ENCODE measurements around a stretch of chr9.

DNA sequence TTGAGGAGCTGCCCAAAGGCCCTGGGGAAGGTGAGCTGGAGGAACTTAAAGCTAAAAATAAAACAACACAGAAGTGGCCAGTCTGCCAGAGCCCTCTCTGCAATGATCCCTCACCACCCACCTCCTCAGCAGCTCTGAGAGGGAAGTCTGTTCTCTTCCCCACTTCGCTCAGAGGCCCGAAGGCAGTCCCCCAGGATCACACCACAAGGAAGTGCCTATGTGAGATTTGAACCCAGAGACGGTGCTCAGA lies 879 bp downstream of the ENG start:
- PRO-cap, 4 experiments = peak in 1 of 4 experiments; most common plus-strand start position 88 of the sequence (in 1); most common minus-strand start position 136 of the sequence (in 1)
- RAMPAGE, long total RNA, 2 experiments = no peak in any of the 2 experiments

GRCh38 chr9:127859980-127860741 lies 5.7 kb upstream of the ENG start:
- PRO-cap, 4 experiments = no peak in any of the 4 experiments
- RAMPAGE, long total RNA, 2 experiments = no peak in any of the 2 experiments

DNA sequence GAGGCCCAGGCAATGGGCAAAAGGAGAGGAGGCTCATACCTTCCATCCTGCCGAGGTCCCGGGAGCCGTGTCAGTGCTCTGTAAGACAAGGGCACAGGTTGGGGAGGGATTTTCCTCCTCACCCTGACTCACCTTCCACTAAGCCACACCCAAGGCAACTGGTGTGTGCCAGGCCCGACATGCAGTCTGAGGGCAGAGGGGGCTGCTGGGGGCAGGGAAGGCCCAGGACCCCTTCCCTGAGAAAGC lies 3.0 kb downstream of the AK1 start:
- PRO-cap, 4 experiments = peak in 1 of 4 experiments; most common minus-strand start position 72 of the sequence (in 1)
- RAMPAGE, long total RNA, 2 experiments = no peak in any of the 2 experiments

GRCh38 chr9:127874818-127875327 lies 2.6 kb downstream of the AK1 start:
- PRO-cap, 4 experiments = no peak in any of the 4 experiments
- RAMPAGE, long total RNA, 2 experiments = no peak in any of the 2 experiments

DNA sequence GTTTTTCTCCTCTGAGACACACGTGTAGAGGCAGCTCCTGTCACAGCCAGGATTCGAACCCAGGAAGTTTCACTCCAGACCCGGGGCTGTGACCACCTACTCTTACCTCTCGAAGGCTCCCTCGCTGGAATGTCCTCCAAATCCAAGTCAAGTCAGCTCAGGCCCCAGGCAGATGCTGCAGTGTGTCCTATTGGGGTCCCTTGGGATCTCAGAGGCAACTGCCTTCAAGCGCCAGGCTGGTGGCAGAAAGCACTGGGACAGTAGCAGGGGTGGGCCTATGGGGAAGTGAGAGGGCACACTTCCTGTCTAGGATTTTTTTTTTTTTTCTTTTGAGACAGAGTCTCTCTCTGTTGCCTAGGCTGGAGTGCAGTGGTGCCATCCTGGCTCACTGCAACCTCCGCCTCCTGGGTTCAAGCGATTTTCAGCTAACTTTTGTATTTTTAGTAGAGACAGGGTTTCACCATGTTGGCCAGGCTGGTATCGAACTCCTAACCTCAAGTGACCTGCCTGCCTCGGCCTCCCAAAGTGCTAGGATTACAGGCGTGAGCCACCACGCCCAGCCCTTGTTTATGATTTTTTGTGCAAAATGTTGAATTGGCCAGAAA lies 876 bp upstream of the ST6GALNAC4 start:
- PRO-cap, 4 experiments = no peak in any of the 4 experiments
- RAMPAGE, long total RNA, 2 experiments = no peak in any of the 2 experiments

- PRO-cap, 4 experiments = no peak in any of the 4 experiments
- RAMPAGE, long total RNA, 2 experiments = no peak in any of the 2 experiments
Measured at GRCh38 chr9:127928110-127929077, 2.2 kb downstream of the PIP5KL1 start.

DNA sequence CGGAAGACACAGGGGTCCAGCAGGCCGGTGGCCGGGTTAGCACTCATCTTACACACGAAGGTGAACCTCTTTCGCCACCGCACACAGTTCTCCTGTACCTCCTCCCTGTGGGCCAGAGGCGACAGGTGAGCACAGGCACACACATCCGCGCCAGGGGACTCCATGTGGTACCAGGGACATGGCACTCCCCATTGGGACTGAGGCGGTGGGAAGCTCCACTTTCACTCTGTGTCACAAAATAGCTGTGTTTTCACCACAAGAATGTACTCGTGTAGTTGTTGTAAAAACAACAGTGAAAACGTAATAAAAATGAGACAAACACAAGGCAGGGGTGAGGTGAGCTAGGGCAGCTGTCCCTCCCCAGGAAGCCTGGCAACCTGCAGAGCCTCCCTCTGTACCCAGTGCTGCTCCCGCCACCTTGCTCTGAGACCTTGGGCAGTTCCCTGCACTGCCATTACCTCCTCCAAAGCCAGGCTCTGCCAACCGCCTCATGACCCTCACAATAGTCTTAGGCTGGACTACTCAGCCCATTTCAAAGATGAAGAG lies 16.2 kb upstream of the DPM2 start:
- PRO-cap, 4 experiments = no peak in any of the 4 experiments
- RAMPAGE, long total RNA, 2 experiments = no peak in any of the 2 experiments

- PRO-cap, 4 experiments = no peak in any of the 4 experiments
- RAMPAGE, long total RNA, 2 experiments = no peak in any of the 2 experiments
Measured at GRCh38 chr9:127969867-127970246, 10.9 kb downstream of the EEIG1 start.

DNA sequence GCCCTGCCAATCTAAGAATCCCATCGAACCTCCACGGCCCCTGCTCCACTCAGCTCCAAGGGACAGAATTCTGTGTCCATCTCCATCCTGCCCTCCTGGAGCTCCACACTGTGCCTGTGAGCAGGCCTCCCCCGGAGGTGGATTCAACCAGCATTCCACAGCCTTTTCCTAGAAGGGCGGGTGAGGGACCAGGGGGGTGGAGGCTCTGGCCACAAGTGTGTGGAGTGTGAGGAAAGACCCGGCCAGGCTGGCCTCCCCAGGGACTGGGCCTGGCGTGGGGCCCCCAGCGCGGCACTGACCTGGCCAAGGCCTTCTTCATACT lies 5.9 kb downstream of the EEIG1 start:
- PRO-cap, 4 experiments = no peak in any of the 4 experiments
- RAMPAGE, long total RNA, 2 experiments = no peak in any of the 2 experiments

DNA sequence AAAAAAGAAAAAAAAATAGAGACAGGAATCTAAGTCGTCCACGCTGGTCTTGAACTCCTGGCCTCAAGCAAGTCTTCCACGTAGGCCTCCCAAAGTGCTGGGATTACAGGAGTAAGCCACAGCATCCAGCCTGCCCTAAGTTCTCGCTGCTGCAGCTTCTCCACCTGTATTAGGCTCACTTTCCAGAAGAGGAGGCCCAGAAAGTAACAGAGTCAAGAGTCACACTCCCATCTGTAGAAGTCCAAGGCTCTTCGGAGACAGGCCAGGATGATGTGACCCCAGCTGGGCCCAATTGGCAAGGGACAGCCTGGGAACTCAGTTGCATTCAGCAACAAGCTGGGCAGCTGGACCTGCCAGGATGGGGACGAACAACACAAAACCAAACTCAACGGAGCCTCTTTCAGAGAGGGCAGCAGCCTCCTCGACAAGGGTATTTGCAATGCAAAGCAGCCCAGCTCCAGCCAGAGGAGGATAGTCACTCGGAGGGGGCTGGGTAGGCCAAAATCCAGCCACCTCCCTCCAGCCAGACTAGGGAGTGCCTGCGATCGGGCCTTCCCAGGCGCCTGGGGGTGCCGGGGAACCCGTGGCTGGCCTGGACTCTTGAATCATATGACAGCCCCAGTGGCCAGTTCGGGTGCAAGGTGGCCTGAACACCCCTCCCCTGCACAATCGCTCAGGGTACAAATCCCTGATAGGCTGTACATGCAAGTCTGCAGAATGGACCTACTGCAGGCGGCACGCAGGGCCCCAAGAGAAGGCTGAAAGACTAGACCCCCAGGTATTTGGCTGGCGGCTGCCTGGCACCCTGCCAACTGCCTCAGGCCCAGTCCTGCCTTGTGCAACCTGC lies 1.5 kb downstream of the EEIG1 start:
- PRO-cap, 4 experiments = peak in 3 of 4 experiments; most common plus-strand start position 522 of the sequence (in 2); most common minus-strand start position 375 of the sequence (in 2)
- RAMPAGE, long total RNA, 2 experiments = no peak in any of the 2 experiments

- PRO-cap, 4 experiments = no peak in any of the 4 experiments
- RAMPAGE, long total RNA, 2 experiments = no peak in any of the 2 experiments
Measured at GRCh38 chr9:127982719-127983375, 2.1 kb upstream of the EEIG1 start.

DNA sequence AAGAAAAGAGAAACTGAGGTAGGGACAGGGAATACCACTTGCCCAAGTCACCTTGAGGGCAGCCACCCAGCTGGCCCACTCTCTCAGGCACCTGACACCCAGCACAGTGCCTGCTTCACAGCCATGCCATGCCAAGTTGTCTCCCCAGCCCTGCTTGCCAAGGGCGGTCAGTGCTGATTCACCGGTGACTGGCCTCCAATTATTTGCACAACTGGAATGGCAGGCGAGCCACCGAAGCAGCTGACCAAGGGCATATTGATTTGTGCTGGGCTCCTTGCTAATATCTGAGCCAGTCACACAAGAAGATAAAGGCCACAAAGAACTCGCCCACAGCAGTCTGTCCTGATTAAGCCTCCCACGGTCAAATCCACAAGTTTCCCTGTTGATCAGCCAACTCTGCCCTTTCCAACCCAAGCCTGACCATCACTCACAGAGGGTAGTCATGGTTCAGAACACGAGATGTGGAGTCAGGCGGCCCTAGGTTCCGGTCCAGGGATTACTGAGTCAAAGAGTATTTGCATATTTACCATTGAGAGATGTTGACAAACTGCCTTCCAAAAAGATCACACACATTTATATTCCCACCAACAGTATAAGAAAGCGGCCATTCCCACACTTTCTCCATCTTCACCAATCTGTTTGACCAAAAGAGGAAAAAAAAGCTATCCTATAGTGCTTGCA lies 6.4 kb upstream of the EEIG1 start:
- PRO-cap, 4 experiments = peak in 1 of 4 experiments; most common plus-strand start position 300 of the sequence (in 1); most common minus-strand start position 190 of the sequence (in 1)
- RAMPAGE, long total RNA, 2 experiments = no peak in any of the 2 experiments

GRCh38 chr9:127989012-127989421 lies 8.2 kb upstream of the EEIG1 start:
- PRO-cap, 4 experiments = no peak in any of the 4 experiments
- RAMPAGE, long total RNA, 2 experiments = no peak in any of the 2 experiments

- PRO-cap, 4 experiments = peak in 1 of 4 experiments; most common plus-strand start chr9:128056348 (in 1); most common minus-strand start chr9:128056265 (in 1)
- RAMPAGE, long total RNA, 2 experiments = no peak in any of the 2 experiments
Measured at GRCh38 chr9:128056124-128056478, 11.0 kb downstream of the NAIF1 start.

DNA sequence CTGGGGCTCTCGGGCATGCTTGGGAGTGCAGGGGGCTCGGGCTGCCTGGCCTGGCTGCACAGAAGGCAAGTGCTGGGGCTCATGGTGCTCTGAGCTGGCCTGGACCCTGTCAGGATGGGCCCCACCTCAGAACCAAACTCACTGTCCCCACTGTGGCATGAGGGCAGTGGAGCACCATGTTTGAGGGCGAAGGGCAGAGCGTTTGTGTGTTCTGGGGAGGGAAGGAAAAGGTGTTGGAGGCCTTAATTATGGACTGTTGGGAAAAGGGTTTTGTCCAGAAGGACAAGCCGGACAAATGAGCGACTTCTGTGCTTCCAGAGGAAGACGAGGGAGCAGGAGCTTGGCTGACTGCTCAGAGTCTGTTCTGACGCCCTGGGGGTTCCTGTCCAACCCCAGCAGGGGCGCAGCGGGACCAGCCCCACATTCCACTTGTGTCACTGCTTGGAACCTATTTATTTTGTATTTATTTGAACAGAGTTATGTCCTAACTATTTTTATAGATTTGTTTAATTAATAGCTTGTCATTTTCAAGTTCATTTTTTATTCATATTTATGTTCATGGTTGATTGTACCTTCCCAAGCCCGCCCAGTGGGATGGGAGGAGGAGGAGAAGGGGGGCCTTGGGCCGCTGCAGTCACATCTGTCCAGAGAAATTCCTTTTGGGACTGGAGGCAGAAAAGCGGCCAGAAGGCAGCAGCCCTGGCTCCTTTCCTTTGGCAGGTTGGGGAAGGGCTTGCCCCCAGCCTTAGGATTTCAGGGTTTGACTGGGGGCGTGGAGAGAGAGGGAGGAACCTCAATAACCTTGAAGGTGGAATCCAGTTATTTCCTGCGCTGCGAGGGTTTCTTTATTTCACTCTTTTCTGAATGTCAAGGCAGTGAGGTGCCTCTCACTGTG lies 19.2 kb downstream of the PTGES2 start:
- PRO-cap, 4 experiments = peak in 4 of 4 experiments; most common plus-strand start position 802 of the sequence (in 3); most common minus-strand start position 436 of the sequence (in 1)
- RAMPAGE, long total RNA, 2 experiments = no peak in any of the 2 experiments

GRCh38 chr9:128113529-128115001 lies 13.5 kb downstream of the PTGES2 start:
- PRO-cap, 4 experiments = no peak in any of the 4 experiments
- RAMPAGE, long total RNA, 2 experiments = no peak in any of the 2 experiments

GRCh38 chr9:128160754-128161787 lies 1.0 kb downstream of the BBLN start:
- PRO-cap, 4 experiments = no peak in any of the 4 experiments
- RAMPAGE, long total RNA, 2 experiments = no peak in any of the 2 experiments

DNA sequence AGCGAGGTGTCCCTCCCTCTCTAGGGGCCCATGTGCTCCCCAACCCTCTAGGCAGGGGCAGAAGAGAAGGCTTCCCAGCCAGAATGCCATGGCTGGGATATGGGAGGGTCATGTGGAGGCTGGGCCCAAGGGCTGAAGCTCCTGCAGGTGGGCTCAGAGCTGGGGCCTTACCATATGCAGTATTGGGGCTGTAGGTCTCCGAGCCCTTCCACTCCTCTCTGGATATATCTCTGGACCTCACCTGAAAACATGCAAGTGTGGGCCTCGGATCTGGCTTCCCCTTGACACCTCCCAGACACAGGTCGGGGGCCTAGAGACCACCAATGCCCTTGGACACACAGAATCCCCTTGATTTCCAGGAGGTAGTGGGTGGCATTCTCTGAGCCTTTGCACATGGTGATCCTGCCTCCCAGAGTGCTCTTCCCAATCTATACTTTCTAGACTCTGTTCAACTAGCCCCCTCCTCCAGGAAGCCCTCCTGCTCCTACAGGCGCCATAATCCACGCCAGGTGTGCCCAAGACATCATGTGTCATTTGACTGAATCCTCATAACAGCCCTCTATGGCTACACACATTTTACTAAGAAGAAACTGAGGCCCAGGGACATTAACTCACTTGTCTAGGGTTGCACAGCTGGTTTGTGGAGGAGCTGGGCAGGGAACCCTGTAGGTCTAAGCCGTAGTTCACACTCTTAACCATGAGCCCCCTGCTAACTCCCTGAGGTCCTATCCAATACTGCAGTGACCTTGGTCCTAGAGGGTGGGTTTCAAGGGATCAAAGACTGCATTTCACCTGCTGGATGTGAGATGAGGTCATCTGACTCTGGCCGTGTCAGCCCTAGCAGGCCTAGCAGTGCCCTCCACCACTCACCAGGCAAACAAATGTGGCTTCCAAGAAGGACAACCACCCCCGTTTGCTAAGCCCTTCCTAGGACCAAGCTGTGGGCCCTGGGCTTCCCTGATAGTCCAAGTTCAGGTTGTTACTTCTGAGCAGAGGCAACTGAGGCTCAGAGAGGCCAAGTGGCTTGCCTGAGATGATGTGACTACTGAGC lies 7.2 kb downstream of the BBLN start:
- PRO-cap, 4 experiments = no peak in any of the 4 experiments
- RAMPAGE, long total RNA, 2 experiments = no peak in any of the 2 experiments

DNA sequence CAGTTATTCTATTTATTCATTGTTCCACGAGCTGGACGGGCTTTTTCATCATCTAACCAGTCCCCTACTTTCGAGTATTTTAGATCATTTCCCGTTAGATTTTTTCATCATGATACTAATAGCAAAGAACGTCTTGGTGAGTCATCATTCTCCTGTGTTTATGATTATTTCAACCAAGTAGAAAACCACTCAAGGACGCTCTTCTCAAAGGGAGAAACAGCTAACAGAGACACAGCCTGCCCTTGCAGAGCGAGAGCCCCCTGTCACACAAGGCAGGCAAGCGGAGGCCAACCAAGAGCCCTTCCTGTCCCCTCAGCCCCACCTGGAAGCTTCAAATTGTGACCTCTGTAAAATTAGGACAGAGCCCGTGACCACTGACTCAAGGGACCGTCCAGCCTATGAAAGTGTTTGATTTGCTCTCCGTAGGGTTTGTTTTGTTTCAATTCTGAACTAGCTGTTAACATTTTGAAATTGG lies 15.2 kb downstream of the BBLN start:
- PRO-cap, 4 experiments = no peak in any of the 4 experiments
- RAMPAGE, long total RNA, 2 experiments = no peak in any of the 2 experiments

DNA sequence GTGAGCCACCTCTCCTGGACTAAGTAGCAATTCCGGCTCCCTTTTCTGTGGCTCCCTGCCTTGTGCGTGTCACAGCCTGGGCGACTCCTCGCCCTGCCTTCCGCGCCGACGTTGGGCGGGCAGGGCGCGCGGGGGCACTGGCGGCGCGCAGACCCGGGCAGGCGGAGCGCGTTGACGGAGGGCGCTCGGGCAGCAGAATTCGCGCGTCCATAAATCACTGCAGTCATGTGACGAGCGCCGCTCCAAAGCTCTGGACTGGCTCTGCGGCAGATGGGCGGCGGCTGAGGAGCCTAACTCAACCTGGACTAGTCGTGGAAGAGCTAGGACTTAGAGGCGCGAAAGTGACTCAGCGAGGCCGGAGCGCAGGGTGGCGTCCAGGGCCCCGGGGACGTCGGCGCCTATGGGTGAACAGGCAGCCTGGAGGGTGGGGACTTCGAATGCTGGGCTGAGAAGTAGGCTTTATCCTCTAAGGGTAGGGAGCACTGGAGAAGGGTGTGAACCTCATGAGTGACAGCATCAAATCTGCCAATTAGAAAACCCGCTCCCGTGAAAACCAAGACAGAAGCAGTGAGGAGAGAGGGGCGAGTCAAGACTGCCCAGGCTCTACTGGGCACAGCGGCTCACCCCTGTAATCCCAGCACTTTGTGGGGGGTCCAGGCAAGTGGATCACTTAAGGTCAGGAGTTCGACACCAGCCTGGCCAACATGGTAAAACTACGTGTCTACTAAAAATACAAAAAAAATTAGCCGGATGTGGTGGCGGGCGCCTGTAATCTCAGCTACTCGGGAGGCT lies 1.6 kb upstream of the CIZ1 start:
- PRO-cap, 4 experiments = peak in 3 of 4 experiments; most common plus-strand start position 269 of the sequence (in 2); most common minus-strand start position 62 of the sequence (in 2)
- RAMPAGE, long total RNA, 2 experiments = no peak in any of the 2 experiments